Camera-type eye (tissue), 1 donor: ENCODE measurements around the genes CEP63, CLDN18 and DBR1.

- RAMPAGE, long total RNA = no peak
These were observed 12.8 kb downstream of the AMOTL2 start for GRCh38 chr3:134361439-134361871.

DNA sequence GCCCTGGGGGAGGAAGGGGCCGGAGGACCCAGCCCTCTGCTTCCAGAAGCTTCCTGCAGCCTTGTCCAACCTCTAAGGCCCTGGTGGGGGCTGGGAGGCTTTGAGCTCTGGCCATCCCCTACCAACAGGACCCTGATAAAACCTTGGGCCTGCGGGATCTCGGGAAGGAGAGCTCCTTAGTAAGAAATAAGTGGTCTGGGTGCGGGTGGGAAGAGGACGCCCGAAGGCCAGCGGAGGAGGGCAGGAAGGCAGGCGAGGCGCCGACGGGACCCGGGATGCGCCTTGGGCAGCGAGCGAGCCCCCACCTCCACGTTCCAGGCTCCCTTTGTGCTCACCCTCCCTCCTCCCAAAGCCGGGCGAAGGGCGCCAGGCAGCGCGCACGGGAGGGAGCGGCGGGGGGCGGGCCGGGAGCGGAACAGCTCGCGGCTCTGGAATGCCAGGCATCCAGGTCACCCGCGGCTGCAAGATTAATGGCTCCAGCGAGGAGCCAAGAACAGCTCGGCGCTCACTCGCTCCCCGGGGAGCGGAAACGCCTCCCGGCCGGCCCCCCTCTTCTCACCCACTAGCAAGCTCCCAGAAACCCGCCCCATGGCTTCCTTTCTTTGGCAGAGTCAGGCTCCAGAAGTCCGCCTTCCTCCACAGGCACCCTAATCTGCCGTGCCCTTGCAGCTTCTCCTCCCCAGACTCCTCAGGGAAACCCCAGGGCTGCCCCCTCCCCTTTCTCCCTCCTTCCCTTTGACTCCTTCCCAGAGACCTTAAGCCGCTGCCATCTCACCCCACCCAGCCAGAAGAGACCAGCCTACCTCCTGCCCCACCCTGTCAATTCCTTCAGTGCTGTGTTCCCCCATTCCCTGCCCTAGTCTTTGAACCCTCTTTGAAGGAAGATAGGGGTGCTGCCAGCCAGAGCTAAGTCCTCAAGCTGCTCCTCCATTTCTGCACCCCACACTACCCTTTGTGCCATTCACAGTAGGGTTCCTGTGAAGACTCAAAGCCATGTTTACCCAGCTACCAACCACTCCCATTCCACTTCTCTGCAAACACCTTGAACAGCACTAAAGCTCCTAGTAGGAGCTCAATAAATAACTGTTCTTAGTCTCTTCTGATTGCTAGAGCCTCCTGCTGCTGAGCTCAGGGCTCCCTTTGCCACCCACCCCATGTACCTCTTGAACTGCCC lies 10.0 kb downstream of the AMOTL2 start:
- RAMPAGE, long total RNA = no peak

DNA sequence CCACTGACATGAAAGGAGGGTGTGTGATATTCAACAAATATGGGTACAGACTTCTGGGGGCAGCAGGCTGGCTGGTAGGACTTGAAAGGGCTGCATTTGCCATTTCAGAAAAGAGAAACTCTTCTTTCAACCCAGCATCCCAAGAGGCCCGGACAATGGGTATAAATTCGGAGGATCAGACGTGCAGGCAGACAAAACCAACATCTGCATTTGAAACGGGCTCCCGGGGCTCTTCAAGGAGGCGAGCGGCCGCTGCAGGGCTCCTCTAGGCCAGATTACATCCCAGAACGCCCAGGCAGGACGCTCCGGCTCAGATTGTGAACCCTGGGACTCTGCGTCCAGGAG lies 31.9 kb upstream of the AMOTL2 start:
- RAMPAGE, long total RNA = no peak

- RAMPAGE, long total RNA = start-site peak on the minus strand at chr3:134485984-134486008, 97 reads
These were observed at the start of gene CEP63 for GRCh38 chr3:134485798-134486891. Gene CEP63, plus strand, starts transcription at chr3:134486057.

DNA sequence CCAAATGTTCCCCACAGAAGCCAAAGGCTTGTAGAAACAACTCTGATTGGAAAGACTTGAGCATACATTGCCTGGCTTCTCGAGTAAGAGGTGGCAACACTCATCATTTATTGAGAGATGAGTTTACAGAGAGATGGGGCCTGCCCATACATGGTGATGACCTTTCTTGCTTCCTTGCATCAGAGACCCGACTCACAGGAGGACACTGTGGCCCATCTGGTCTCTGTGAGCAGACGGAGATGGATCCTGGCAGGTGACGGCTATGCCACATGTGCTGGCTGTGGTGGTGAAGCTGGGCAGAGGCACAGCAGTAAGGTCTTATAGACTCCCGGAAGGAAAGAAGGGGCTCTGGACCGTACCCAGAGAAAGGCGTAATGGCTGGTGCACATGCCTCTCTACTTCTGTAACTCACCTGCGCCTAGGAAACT lies 44.5 kb upstream of the KY start:
- RAMPAGE, long total RNA = no peak

- RAMPAGE, long total RNA = no peak
These were observed 337.4 kb downstream of the EPHB1 start for GRCh38 chr3:135132449-135132901.

DNA sequence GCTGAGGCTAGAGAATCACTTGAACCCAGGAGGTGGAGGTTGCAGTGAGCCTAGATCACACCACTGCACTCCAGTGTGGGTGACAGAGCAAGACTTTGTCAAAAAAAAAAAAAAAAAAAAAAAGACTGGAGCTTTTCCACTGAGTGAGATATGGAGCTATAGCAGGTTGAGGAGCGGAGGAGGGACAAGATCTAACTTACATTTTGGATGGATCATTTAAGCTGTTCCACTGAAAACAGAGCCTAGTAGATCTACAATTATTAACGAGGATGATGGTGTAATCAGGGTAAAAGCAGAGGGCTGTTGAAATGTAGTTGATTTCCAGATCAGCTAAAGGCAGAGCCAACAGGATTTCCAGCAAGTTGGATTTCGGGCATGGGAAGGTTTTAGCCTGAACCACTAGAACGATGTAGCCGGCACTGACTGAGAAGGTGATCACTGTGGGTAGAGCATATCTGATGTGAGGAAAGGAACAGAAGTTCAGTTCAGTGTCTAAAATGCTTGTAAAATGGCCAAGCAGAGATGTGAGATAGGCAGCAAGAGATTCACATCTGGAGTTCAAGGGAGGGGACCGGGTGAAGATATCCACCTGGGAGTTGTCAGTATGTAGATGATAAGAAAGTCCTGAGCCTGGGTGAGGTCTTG lies 360.8 kb downstream of the EPHB1 start:
- RAMPAGE, long total RNA = no peak

DNA sequence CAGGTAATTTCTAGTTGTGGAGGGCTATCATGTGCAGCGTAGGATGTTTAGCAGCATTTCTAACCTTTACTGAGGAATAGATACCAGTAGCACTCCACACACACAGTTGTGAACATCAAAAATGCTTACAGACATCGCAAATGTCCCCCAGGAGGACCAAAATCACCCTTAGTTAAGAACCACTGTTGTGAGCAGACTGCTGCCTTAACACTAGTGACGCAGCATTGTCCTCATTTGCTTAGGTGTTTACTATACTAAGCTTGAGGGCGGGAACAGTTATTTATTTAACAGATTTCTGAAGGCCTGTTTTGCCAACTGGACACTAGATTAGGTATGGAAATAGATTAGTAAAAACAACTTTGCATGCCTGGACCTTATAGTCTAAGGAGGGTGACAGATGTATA lies 2.3 kb downstream of the PPP2R3A start:
- RAMPAGE, long total RNA = no peak

GRCh38 chr3:136098715-136099283 lies 97.3 kb downstream of the MSL2 start:
- RAMPAGE, long total RNA = no peak

DNA sequence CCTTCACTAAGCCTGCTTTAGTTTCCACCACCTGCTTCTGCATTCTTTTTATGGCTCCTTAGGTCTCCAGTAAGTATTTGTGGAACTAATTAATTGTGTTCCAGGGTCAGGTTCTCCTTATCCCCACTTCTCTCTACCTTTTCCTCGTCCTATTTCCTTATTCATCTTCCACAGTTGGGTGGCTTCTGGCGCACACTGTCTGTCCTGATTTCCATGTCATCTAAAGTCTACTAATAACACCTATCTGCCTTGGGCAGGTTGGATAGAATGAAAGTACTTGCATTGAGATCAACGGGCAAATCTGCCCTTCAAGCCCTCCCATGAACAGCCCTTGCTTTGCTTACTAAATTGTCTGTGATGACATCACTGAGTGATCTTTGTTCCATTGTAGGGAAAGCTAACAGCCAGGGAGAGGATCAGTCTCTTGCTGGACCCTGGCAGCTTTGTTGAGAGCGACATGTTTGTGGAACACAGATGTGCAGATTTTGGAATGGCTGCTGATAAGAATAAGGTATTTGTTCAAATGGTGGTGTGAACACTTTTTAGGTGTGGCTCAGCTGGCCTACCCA lies 5.4 kb downstream of the PCCB start:
- RAMPAGE, long total RNA = no peak

- RAMPAGE, long total RNA = no peak
These were observed 103.4 kb downstream of the STAG1 start for GRCh38 chr3:136648632-136649398.

GRCh38 chr3:136712172-136712578 lies 40.0 kb downstream of the STAG1 start:
- RAMPAGE, long total RNA = no peak

DNA sequence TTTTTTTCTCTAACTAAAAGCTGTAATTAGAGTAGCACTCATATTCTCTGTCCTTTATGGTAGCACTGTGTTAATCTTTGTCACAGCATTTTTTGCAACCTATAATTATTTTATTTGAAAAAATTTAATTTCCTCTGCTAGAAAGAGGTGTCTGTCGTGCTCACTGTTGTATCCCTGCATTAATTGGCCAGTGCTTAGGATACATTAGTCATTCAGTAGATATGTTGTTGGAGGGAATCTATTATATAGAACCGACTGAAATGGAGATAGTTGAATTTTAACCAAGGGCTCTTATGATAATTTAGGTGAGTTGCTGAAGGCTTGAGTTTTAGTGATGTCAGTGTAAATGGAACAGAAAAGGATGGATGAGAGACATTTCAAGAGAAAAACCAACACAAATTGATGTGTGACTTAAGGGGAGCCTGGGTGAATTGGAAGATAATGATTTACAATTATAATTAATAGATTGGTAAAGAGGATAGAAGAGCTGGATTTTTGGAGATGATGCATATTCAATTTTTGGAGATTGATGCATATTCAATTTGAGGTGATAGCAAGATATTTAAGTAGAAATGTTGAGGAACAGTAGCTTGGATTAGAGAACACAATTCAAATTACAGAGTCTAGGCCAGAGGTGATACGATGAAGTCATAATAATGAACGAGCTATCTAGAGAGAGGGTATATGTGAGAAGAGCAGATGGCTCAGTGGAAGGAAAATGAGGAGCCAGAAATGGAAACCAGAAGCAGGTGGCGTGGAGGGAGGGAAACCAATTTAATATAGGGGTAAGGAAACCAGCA lies 21.6 kb downstream of the NCK1 start:
- RAMPAGE, long total RNA = no peak

- RAMPAGE, long total RNA = no peak
These were observed 27.3 kb upstream of the IL20RB start for GRCh38 chr3:136930171-136931131.

- RAMPAGE, long total RNA = no peak
These were observed 1.9 kb upstream of the IL20RB start for GRCh38 chr3:136955787-136956358.

DNA sequence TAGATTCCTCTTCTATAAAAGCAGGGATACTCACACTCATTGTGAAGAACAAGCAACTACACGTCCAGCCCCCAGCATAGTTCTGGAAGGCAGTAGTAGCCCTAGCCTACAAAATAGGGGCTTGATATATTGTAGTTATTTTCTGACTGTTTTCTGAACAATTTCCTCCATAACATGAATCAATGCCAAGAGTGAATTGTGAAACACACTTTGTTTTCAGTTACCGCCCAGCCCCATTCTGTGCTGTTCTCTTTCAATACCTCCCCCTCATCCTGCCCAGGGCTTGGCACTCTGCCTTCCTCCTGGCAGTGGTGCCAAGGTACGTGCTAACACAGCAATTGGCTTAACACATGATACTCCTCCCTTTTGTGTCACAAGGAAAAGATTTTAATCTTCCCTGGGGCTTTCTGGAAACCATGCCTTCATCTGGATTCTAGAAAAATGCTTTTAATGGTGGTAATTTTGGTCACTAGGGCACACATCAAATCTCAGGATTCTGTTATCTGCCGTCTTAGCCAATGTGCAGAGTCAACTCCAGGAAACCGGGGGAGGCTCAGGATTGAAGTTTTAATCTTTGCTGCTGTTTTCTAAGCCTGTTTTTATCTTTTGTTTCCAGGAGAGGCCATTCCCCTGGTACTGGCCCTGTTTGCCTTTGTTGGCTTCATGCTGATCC lies 37.2 kb downstream of the IL20RB start:
- RAMPAGE, long total RNA = no peak

DNA sequence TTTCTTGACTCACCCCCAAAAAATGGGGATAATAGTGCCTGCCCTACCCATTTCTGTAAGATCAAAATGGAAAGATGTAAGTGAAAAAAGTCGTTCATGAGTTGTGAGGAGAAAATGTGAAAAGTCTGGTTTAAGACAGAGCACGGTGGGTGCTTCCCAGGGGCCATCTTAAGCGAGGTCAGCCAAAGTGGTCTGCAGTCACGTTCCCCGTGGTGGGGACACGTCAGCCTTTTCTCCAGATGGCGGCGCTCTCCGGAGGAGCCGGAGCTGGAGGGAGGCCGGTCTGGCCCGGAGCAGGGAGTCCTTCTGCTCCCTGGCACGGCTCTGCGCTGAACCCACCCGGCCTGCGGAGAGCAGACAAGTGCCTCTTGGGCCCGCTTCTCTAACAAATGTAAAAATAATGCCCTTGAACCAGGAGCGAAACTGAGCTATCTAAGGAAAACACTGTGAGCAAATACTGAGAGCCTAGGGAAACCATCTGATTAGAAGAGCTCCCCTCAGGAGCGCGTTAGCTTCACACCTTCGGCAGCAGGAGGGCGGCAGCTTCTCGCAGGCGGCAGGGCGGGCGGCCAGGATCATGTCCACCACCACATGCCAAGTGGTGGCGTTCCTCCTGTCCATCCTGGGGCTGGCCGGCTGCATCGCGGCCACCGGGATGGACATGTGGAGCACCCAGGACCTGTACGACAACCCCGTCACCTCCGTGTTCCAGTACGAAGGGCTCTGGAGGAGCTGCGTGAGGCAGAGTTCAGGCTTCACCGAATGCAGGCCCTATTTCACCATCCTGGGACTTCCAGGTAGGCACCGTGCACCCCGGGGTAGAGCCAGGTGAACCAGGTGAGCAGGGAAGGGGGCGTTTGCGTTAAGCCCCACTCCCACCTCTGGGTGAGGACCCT lies at the start of gene CLDN18:
TSS of gene CLDN18 (plus strand) at position 517 of the 896 bp plus-strand sequence.
- RAMPAGE, long total RNA = no peak

- RAMPAGE, long total RNA = no peak
These were observed at the start of gene DBR1 for GRCh38 chr3:138174211-138175141. Gene DBR1, minus strand, starts transcription at chr3:138174921.

DNA sequence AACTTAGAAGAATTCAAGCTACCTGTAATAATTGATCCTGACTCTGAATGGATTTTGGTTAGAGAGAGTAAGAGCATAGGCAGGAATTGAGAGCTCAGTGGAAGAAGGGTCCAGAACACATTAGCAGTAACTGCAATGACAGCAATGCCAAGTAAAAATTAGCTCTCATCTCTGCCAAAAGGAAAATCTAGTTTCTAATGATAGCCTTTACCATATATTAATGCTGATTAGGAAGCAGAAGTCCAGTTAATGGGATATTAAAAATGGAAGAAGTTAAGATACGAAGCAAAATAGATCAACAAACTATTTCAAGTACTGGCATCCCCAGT lies 61.1 kb downstream of the ARMC8 start:
- RAMPAGE, long total RNA = no peak

GRCh38 chr3:138261473-138262259 lies 68.0 kb downstream of the NME9 start:
- RAMPAGE, long total RNA = no peak